Skin of body (tissue), 2 donors: ENCODE measurements around a stretch of chr1.

DNA sequence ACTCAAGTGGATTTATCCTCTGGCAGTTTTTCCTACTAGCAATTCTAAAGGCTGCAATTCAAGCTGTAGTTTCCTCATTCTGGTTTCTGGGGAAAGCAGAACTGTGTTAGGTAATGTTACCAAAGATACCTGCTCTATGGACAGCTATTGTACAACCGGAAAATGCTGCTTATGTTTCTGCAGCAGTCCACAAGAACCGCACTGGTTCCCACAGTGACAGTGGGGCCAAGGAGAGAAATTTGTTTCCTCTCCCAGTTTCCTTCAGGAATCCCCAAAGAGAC is 52.7 kb downstream of the PCNX2 start:
- RAMPAGE, long total RNA, result no peak

GRCh38 chr1:233326824-233327176 is 724 bp upstream of the MAP3K21 start:
- RAMPAGE, long total RNA, result no peak

DNA sequence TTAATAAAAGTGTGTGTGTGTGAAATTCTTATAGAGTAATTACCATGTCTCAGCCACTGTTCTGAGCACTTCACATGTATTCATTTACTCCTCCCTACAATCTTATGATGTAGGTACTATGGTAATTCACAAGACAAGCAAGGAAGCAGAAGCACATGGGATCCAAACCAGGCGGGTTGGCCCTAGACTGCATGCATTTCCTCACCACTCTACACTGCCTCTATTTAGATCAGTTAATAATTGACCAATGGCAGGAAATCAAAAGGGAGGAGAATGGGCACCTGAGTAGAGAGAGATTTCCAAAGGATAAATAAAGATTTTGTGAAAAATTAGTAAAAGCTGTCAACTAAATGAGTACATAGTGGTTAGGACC is 15.7 kb downstream of the MAP3K21 start:
- RAMPAGE, long total RNA, result no peak

- RAMPAGE, long total RNA, result no peak
Measured at GRCh38 chr1:233724231-233724668, 110.3 kb downstream of the KCNK1 start.

DNA sequence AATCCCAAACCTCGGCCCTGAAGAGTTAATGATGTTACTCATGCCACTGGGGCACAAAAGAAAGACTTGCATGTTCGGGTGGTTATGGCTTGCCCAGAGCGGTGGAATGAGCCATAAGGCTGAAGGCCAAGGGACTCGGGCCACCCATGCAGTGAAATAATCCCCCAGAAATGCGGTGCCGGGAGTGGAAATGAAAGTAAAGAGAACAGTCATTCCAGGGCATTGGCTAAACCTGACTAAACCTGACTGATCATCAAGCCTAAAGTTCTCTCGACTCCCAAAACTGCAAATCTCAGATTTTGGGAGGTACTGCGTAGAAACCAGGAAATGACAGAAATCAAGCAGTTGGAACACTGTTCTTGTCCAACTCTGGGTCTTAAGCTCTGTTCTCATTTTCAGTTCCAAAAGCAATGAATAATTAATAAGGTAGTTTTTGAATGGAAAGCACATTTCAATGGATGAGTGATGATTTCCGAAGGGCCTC is 20.8 kb upstream of the TARBP1 start:
- RAMPAGE, long total RNA, result no peak

DNA sequence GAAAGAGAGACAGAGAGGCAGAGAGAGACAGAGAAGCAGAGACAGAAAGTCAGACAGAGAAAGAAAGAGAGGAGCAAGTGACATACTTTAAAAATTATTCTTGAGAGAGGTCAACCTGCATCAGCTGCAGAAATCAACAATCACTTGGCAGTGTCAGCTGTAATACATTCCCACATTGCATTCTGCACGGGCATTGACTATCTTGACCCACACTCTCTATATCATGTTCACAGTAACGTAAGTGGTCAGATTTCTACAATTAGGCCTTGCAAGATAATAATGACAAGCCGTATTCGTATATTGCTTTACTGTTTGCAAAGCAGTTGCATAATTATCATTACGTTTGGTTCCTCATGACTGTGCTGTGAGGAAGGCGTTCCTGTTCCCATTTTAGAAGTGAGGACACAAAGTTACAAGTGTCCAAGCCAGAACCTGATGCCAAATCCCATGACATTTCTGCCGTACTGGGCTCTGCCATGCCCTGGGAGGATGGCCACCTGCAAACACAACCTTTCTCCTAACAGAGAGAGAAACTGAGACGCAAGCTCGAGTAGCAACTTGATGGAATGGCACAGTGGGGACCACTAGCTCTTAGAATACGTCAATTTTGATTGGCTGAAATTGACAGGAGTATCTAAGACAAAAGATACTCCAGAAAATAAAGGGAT is 53.5 kb upstream of the TARBP1 start:
- RAMPAGE, long total RNA, result no peak

GRCh38 chr1:234536236-234536533 is 57.2 kb upstream of the TARBP1 start:
- RAMPAGE, long total RNA, result no peak

DNA sequence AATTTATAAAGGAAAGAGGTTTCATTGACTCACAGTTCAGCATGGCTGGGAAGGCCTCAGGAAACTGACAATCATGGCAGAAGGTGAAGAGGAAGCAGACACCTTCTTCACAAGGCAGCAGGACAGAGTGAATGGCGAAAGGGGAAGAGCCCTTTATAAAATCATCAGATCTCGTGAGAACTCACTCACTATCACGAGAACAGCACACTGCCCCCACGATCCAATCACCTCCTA is 86.0 kb upstream of the IRF2BP2 start:
- RAMPAGE, long total RNA, result no peak

DNA sequence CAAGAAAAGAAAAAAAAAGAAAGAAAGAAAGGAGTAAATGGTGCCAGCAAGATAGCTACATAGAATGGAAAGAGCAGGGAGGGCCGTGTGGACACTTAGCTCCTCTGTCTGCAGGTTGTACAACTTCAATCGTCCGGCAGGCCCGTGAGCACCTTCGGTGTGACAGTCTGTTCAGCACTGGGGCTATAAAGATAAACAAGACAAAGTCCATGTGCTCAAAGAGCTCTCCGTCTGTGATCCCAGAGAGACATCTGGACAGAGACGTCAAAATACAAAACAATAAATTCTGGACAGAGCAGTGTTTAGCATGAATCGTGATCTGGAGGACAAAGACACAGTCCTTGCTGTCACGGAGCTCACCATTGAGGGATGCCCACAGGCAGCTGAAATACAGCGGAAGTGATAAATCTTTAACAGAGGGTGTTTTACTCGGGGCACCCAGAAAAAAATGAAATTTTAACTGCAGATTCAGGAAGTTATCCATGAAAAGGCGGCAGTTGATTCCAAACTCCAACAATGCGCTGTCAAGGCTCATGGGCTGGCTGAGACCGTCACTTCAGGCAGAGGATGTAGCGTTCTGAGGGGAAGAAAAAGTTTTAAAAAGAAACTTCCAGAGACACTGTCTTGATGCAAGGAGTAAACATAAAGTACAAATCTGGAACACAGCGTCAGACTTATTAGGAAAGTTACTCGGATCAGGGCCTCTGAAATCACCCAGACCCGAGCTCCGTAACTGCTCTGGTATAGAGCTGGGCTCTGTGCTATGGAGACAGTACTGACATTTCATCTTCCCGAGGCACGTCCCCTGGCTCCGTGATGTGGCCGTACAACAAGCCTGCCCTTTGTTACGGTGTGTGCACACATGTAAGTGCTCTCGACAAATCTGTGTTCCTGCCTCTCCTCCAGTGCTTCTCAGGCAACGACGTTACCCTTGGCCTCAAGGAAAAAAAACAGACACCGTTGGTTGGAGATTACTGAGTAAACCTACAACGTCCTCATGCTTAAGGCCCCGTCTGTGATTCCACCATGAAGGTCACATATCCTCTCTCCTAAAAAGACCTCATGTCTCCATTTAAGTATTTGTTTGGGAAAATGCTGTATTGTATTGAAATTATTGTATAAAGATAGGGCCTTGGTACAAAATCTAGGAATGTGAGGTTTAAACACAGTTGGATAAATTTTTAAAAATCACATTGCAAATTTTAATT is 106.7 kb upstream of the IRF2BP2 start:
- RAMPAGE, long total RNA, result no peak

DNA sequence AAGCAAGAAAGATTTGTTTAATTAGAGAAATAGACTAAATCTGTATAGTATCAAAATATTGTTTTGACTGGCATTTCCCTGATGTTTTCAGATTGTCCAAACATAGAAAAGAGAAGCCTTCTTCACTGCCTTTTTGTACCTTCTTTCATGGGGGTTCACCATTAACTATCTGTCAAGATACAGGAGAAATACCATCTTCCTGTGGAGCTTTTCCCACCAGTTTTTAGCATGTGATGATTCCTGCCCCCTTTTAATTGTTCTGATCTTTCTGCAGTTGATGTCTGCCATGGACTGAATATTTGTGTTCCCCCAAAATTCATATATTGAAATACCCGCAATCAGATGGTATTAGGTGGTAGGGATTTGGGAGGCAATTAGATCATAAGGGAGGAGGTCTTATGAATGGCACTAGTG is 143.6 kb upstream of the IRF2BP2 start:
- RAMPAGE, long total RNA, result no peak

GRCh38 chr1:234771605-234772251 is 161.8 kb upstream of the IRF2BP2 start:
- RAMPAGE, long total RNA, result no peak

DNA sequence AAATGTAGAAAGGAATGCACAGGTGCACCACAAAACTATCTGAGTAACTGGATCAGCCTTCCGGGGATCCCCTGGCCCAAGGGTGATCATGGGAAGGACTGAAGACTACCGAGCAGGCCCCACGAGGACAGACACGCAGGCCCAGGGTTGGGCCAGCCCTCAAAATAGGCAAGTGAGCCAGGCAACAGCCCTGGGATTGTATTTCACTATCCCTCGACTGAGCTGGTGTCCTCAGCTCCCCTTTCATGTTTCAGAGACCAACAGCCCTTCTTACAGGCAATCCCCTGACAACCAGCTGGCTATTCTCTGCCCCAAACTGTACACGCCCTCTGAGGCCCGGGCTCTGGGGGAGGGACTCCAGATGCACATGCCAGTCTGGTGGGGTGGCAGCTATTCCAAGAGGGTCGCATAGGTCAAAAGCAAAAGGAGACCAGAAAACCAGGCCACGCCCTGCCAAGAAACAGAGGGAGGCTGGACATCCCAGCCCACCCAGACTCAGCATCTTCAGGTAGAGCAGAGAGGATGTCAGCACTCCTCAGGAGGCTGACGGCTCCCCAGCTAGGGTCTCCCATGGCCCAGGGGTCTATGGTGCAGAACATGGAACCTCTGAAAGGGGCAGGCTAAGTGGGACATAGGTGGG is 243.0 kb downstream of the TOMM20 start:
- RAMPAGE, long total RNA, result no peak

GRCh38 chr1:234911549-234912206 is 217.0 kb downstream of the TOMM20 start:
- RAMPAGE, long total RNA, result no peak

- RAMPAGE, long total RNA, result no peak
Measured at GRCh38 chr1:234924521-234925271, 203.9 kb downstream of the TOMM20 start.

DNA sequence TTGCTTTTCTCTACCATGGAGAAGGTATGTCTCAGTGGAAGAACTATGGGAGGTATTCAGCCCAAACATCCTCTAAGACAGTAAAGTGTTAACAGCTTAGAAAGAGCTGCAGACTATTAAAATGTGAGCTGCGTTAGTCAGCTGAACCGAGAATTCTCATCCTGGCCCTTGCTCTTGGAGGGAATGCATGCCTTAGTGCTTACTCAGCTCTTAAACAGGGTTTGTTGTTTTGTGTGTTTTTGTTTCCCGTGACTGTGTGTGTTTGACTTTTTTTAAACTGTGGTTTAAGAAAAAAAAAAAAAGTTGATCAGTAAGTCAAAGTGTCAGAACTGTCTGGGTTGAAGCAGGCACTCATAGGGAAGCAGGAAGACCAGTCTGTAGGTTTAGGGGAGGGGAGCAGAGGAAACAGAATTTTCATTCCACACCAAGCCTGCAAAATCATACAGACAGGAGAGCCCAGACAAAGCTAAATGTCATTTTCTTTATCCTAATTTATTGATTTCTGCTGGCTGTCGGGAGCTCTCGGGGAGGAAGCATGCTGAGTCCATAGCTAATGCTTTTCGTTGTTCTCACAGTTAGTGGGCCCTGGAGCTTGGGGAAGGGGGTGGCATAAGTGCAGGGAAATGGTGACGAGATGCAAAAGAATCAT is 202.6 kb downstream of the TOMM20 start:
- RAMPAGE, long total RNA, result no peak

GRCh38 chr1:235000274-235001058 is 128.2 kb downstream of the TOMM20 start:
- RAMPAGE, long total RNA, result no peak

GRCh38 chr1:235074698-235075546 is 53.7 kb downstream of the TOMM20 start:
- RAMPAGE, long total RNA, result no peak

DNA sequence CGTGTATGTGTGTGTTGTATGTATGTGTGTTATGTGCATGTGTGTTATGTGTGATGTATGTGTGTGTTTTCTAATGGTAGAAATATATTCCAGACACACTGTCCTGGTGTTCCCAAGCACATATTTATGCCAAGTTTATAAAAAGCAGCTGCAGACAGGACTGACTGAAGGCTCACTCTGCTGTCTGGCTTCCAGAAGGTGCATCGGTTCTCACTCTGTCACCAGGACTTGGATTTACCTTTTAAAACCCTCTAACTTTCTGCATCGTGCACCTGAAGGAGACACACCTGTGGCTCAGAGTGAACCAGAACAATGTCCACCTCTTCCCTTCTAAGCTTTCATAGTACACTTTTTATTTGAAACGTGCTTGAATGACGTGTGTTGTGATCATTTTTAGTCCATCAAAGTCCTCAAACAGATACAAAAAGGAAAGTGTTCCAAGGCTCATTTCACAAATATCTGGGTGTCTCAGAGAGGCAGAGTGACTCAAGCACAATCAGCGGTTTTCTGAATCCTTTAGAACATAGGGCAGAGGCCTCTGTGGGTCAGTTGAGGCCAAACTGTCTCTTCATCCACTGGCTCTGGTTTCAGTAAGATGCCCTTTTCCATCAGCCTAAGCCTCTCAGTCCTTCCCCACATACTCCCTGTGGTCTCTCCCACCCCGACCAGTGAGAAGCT is 49.8 kb downstream of the TOMM20 start:
- RAMPAGE, long total RNA, result no peak

DNA sequence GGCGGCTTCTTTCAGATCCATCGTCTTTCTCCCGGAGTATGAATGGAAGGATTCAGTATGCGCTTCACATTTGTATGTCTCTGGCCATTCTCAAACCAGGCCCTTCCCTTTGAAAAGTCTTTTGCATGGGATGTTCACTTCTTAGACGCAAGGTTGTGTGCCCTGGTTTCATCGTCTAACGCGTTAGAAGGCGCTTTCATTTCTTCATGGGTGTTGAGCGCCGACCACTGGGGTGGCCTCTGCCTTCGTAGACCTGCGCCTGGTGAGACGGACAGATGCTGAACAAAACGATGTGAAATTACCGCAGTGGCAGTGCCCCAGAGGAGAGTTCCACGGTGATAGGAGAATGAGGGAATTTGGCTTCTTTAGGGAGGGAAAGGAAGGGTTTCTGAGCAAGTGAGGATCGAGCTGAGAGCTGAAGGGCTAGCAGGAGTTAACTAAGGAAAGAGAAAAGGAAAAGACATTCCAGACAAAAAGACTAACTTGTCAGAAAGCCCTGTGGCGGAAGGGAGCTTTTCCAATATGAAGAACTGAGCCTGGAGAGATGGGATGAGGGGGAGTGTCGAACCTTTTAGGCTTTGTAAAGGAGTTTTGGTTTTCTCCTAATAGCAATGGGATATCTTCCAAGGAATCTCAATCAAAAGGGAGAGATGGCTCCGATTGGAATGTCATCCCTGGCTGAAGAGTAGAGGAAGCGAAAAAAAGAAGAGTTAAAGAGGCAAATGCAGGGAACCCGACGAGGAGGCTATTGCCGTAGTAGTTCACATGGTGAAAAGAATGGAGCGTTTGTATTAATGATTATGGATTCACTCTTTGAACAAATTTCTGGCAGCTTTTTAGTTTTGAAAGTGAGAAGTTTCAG is 973 bp downstream of the GGPS1 start:
- RAMPAGE, long total RNA, result no peak

DNA sequence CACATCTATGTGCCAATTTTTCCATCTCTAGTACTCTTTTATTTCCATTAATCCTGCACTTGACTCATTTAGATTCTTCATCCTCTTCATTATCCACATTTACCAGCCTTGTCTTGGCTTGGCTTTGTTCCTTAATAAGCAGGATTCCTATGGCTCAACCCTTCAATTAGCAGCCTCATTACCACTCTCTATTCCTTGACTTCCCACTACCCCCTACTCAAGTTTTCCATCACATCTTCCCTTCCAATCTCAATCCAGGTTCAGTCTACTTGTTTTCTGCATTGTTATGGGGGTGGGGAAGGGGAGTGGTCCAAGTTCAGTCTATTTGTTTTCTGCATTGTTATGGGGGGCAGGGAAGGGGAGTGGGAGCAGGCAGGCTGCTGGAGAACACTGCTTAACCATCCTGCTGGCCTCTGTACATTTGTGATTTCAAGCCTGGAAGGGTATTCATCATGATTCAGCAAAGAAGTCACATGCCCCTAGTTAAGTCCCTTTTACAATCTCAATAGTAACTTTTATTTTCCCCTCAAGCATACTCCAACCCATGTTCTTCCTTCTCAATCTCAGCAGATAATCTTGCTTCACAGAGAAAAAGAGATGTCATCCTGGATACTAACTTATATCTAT is 8.1 kb downstream of the LYST start:
- RAMPAGE, long total RNA, result no peak